ENCODE measurements around the gene PLEKHJ1.

DNA sequence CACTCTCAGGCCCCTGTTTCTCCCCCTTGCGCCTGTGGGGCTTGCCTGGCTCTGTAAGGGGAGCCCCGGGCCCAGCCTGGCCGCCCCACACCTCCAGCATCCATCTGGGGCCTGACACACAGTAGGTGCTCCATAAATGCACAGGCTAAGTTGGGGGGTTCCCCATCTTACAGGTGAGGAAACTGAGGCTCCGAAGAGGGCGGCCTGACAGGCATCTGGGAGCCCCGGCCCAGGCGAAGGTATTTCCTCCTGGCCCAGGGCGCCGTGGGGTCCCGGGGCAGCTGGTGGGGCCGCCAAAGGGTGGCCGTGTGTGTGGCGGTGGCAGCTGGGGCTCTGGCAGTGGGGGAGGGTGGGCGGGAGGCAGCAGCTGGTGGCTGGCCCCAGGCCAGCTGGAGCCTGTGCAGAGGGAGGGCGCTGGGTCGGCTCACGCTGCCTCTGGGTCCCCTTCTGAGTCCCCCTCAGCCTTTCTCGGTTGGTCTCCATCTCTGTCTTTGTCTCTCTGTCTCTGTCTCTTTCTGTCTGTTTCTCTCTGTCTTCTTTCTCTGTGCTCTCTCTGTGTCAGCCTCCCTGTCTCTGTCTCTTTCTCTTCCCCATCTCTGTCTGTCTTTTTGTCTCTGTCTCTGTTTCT, 15.2 kb upstream of the TCF3 start:
- PRO-cap, 3 experiments = no peak in any of the 3 experiments
- RRBS = 21% methylated on average over 6 of the region's 18 CpGs

DNA sequence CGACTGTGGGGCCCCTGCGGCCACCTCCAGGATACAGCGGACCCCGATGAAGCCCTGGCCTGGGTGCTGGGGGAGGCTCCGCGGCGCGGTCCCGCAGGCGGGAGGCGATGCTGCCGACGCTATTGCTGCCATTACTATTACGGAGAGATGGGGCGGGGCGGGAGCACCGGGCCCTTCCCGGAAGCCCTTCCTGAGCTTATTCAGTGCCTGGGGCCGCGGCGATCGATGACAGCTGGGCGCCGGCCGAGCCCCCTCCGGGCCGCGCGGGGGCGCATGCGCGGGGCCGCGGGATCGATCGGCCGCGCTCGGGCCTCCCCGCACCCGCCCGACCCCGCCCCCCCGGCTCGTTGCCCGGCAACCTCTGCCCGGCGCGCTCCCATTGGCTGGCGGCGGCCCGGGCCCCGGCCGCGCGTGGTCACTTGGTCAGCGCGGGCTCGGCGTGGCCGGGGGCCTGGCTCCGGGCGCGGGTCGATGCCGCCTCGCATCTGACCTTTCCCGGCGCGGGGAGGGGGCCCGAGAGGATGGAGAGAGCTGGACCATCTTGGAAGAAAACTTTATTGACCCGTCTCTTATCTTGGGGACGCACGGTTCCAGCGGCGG, 27.7 kb upstream of the ONECUT3 start:
- PRO-cap, 3 experiments = no peak in any of the 3 experiments
- RRBS = 2% methylated on average over 37 of the region's 76 CpGs

DNA sequence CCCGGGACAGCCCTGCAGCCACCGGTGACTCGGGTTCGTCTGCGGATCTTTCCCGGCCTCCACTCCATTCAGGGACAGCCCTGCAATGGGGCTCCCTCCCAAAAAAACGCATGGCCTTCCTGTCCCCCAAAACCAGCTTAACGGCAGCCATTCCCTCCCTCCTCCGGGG, 2.9 kb downstream of the KLF16 start:
- PRO-cap, 3 experiments = no peak in any of the 3 experiments
- RRBS = 12% methylated on average over 3 of the region's 9 CpGs

GRCh38 chr19:1901759-1902474, 3.3 kb upstream of the ADAT3 start:
- PRO-cap, 3 experiments = peak in 1 of 3 experiments; most common minus-strand start chr19:1901996 (in 1)
- RRBS = no CpG with 5 or more reads among the region's 20 CpGs

GRCh38 chr19:1907283-1907733, 2.1 kb downstream of the ADAT3 start:
- PRO-cap, 3 experiments = no peak in any of the 3 experiments
- RRBS = 34% methylated on average over 5 of the region's 13 CpGs

DNA sequence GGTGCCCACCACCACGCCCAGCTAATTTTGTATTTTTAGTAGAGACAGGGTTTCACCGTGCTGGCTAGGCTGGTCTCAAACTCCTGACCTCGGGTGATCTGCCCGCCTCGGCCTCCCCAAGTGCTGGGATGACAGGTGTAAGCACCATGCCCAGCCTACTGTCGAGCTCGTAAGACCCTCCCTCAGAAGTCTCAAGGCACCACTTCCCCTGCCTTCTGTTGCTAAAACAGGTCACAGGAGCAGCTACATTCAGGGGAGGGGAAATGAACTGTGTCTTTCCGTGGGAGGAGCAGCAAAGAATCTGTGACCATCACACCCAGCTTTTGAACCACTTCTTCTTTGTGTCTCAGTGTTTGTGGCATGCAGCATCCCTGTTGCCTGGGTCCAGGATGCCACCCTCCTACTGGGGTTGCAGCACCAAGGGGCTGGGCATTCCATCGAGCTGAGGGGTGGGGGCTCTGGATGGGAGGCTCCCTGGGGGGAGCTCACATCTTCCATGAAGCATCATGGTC, 7.8 kb upstream of the CSNK1G2 start:
- PRO-cap, 3 experiments = no peak in any of the 3 experiments
- RRBS = no CpG with 5 or more reads among the region's 9 CpGs

- PRO-cap, 3 experiments = no peak in any of the 3 experiments
- RRBS = 59% methylated on average over 10 of the region's 36 CpGs
Observed at GRCh38 chr19:1957381-1958019, 16.5 kb downstream of the CSNK1G2 start.

DNA sequence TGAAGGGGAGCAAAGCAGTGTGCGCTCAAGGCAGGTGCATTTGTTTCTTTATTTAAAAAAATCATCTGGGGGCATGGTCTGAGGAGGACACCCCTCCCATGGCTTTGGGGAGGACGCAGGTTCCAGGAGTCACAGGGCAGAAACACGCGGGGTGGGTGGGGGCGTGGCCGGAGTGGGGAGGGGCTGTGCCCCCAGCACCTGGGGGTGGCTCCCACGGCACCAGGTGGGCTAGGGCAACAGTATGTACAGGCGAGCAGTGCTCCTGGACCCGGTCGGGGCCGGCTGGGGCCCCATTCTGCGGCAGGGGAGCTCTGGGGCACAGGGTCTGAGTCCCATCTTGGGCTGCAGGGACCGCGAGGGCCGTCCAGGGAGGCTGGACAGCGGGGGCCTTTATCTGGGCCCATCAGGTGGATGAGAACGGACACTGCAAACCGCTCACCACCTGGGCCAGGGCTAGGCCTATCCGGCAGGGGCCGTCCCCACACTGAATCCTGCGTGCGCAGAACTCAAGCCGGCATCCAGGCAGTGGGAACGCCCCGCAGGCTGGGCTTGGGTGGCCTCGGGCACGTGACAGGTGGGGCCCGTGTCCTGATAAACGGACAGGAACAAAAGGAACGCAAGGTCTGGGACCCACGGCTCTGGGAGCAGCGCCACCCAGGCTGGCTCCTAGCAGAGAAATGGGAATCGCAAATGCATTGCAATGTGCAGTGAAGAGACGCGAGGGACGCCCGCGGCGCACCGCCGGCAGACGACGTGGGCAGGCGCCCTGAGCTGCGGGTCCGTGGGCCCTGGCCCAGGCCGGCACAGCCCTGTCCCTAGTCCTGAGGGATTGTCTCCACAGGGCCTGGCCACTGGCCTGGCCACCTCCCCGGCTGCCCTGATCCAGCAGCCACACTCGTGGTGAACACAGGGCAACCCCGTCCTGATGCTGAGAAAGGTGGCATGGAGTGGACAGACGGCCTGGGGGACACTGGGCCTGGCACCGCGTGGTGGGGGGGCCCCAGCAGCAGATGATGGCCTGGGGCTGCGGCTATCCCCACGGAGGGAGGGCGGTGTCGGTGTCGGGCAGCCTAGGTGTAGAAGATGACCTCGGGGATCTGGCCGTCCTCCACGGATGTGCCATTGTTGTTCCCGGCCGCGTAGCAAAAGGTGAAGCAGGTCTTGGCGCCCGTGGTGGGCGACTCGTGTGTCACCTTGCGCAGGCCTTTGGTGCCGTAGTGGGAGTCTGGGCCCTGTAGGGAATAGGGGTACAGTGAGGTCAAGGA, 29.7 kb downstream of the BTBD2 start:
- PRO-cap, 3 experiments = no peak in any of the 3 experiments
- RRBS = 76% methylated on average over 15 of the region's 70 CpGs

GRCh38 chr19:2048010-2048927, 2.8 kb downstream of the MKNK2 start:
- PRO-cap, 3 experiments = no peak in any of the 3 experiments
- RRBS = no CpG with 5 or more reads among the region's 20 CpGs

DNA sequence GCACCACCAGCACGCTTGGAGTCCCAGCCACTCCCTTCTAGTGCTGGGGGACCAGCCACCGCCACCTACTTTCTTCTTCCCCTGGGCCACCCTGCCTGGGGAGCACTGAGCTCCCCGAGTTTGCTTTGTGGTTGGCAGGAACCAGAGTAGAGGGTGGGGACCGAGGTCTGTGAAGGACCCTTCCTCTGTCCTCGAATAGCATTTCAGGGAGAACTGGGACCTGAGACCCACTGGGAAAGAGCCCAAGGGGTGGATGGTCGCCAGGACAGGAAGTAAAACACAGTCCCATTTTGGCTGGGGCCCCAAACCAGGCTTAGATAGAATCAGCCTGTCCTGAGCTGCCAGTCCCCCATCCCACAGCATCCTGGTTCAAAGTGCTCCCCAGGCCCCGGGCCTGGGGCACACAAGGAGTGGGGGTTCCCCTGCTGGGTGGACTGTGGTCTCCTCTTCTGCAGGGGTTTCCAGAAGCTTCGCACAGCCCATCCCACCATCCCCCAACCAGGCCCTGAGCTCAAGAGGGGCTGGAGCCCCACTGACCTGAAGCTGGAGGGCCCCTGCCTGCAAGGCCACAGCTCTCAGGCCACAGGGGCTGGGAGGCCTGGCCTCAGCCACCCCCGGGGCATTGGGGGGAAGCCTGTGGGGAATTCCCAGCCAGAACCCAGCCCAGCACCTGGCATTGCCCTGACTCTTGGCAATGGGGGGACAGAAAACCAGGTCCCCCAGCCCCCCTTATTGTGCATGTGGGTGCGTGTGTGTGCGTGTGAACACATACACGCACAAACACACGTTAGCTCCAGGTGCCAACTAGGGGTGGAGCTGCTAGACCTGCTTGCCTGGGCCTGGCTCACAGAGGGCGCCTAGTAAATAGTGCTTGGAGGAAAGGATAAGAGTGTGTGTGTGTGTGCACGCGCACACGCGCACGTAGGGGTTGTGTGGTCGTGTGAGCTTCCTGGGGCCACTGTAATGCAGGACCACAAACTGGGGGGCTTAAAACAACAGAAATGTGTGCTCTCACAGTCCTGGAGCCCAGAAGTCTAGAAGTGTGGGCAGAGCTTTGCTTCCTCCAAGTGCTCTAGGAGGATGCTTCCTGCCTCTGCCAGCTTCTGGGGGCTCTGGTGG, 1.0 kb upstream of the MKNK2 start:
- PRO-cap, 3 experiments = no peak in any of the 3 experiments
- RRBS = no CpG with 5 or more reads among the region's 20 CpGs

- PRO-cap, 3 experiments = no peak in any of the 3 experiments
- RRBS = 83% methylated on average over 3 of the region's 24 CpGs
Observed at GRCh38 chr19:2110492-2111136, 13.9 kb downstream of the IZUMO4 start.

DNA sequence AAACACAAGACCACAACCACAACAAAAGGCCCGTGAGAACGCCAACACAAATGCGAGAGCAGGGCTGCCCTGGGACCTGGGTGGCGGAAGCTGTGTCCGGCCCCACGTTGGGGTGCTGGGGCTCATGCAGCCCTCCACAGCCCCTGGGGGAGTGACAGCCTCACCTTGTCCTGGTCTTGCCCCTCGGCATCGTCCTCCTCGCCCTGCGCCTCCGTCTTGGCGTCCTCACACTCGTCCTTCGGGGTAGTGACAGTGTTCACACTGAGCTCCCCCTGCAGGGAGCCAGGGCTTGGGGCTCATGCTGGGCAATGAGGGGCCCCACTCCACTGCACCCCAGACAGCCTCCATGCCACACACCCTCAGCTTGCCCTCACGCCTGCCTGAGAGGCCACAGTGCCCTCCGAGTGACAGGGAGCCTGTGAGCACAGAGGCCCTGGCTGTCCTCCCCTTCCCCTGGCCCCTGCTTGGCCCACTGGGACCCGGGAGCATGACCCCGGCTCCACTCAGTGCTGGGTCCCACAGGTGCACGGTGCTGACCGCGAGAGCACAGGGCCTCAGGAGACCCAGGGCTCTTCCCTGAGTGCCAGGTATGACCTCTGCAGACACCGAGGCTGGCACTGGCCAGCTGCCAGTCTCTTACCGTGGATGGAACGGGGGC, 16.1 kb downstream of the IZUMO4 start:
- PRO-cap, 3 experiments = no peak in any of the 3 experiments
- RRBS = no CpG with 5 or more reads among the region's 24 CpGs

GRCh38 chr19:2115840-2116418, 19.2 kb downstream of the IZUMO4 start:
- PRO-cap, 3 experiments = no peak in any of the 3 experiments
- RRBS = 92% methylated on average over 5 of the region's 25 CpGs

DNA sequence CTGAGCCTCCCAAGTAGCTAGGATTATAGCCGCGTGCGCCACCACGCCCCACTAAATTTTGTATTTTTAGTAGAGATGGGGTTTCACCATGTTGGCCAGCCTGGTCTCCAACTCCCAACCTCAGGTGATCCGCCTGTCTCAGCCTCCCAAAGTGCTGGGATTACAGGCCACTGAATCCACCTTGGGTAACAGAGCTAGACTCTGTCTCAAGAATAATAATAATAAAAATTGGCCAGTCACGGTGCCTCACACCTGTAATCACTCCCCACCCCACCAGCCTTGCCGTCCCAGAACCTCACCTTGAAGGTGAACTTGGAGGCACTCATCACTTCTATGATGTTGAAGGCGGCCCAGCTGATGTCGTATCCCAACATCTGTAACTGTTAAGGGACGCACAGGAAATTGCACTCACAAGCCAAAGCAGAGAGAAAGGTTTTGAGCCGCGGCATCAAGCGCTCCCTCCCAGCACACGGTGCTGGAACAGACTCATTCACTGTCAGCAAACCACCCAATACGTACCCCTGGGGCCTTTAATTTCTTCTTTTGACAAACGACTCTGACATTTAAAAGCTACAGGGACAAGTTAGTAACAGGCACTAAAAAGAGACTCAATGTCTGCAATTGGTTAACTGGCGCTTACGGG, 13.8 kb downstream of the AP3D1 start:
- PRO-cap, 3 experiments = no peak in any of the 3 experiments
- RRBS = no CpG with 5 or more reads among the region's 18 CpGs

- PRO-cap, 3 experiments = no peak in any of the 3 experiments
- RRBS = no CpG with 5 or more reads among the region's 21 CpGs
Observed at GRCh38 chr19:2181315-2182135, 17.8 kb downstream of the DOT1L start.

DNA sequence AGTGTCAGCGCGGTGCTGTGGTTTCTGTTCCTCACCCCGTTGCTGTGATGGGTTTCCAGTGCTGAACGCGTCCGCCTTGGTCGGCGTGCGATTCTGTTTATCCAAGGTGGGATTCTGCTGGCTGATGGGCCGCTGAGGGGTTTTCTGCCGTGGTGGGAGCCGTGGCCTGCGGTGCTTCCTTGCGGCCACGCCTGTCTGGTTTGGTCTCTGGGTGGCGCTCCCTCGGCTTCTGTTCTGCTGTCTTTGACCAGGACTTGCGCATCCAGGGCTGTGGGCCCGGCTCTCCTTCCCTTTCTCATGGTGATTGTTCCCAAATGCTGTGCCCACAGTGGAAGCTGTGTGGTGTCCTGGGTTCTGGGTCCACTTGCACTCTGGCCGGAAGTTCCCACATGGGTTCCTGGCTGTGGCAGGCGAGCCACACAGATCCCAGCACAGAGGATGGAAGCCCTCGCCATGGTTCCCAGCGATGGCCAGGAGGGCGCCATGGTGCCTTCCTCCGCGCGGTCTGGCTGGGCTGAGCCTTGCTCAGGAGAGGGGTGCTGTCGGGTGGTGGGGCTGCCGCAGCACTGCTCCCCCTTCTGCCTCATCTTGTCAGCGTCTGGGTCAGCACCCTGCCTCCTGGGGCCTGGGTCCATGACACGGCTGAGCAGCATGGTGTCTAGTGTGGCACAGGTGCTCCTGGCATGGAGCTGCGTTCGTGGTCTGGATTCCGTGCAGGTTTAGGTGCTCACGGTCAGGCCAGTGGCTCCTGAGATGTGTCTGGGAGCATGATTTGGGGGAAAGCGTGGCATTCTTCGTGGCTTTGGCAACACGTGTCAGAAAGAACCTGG, 33.4 kb downstream of the DOT1L start:
- PRO-cap, 3 experiments = no peak in any of the 3 experiments
- RRBS = no CpG with 5 or more reads among the region's 38 CpGs

DNA sequence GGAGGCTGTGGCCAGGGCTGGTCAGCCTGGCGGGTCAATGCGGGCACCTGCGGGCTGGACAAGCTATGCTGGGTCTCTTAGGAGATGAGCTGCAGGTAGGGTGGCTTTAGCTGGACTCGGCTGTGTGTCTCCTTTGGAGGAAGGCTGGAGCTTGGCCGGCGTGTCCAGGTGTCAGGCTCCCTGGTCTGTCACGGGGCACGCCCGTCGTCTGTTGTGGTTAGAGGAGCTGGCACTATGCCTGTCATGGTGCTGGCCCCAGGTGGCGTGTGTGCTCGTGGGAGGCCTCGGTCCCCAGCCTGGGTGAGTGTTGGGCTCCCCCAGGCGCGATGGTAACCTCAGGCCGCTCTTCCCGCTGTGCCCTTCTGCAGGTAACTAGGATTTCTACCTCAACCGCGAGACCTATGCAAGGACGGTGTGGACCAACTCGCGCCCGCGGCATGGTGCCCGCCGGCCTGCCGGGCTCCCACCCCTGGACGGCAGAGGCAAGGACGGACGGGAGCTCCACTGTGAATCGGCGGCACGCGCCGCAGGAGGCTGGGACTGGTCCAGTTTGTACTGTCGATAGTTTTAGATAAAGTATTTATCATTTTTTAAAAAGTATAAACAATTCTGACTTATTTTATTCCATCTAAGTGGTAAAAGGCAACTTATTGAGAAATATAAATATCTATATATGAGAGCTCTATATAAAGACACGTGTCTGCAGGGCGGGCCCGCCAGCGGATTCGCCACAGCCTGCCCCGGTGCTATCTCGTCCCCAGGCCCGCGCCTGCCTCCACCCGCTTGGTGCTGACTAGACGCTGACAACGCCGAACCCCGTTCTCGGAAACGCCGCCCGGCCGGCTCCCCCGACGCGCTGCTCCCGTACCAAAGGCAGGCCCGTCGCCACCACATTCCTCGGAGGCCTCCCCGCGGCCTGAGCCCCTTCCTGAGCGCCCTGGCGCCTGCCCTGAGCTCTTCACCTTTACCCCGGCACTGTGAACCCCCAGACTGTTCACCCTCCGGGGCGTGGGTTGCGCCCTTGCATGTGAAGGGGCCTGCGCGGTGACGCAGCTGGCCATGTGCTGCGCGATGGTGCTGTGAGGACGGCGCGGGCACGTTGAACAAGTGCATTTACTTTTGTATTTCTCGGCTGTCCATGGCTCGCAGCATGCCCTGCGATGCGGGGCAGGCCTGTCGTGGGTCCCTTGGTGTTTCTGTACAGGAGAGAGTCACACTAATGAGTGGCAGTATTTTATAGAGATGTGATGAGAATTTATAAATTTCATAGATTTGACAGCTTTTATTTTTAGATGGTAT, 6.3 kb downstream of the PLEKHJ1 start:
- PRO-cap, 3 experiments = no peak in any of the 3 experiments
- RRBS = 78% methylated on average over 4 of the region's 84 CpGs

DNA sequence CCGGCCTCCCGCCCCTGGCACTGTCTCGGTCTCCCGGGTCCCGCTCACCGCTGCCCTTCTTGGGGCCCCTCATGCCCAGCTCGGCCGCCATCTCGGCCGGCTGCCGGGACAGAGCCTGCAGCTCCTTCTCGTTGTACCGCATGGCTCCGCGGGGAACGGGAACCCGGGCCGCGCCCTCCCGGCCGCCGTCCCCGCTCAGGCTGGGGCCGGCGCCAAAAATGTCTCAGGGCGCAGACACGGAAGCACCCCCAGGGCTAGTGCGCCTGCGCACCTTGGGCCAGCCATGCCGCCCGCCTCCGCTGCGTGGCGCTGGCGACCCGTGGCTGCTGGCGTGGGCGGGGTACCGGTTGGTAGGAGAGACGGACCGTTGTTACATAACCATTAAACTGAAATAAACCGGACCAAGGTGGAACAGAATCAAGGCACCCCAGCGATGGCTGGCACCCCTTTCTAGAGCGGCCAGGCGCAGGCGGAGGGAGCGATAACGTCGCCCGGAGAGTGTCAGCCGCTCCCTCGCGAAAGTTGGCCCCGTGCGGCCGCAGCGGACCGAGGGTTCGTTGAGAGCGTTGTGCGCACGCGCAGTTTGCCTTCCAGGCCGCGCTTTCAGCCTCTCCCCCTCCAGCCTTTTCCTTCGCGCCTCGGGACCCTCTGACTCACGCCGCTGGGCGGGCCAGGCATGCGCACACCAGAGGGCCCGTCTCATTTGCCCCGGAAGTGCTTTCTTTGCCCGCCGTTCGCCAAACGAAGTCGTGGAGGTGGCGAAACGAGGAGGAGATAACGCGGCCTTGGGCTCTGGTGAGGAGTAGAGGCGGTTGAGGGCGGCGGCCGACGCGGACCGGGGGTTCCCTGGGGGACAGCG, at the start of gene PLEKHJ1:
Gene PLEKHJ1 (minus strand): TSS at position 223 of the 859 bp plus-strand sequence.
- PRO-cap, 3 experiments = peak in 3 of 3 experiments; most common plus-strand start position 320 of the sequence (in 2); most common minus-strand start position 202 of the sequence (in 2)
- RRBS = 2% methylated on average over 30 of the region's 91 CpGs

GRCh38 chr19:2239184-2239780, 2.7 kb downstream of the SF3A2 start:
- PRO-cap, 3 experiments = no peak in any of the 3 experiments
- RRBS = no CpG with 5 or more reads among the region's 9 CpGs

- PRO-cap, 3 experiments = no peak in any of the 3 experiments
- RRBS = no CpG with 5 or more reads among the region's 30 CpGs
Observed at GRCh38 chr19:2239805-2240526, 3.3 kb downstream of the SF3A2 start.